Occipital lobe (tissue), 2 donors: ENCODE measurements around a stretch of chr15.

DNA sequence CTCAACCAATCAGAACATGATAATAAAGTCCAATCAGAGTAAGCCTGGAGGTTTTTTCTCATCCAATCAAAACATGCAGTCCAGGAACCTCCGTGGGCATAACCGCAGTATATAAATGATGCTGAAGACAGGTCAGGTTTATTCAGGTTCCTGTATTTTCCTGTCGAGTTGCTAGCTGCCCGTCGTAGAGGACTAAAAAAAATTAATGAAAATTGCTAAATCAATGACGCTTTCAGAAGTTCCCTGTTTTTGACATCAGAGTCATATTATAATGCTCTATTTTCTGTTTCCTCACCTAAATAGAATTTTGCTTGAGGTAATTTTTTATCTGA, 177.3 kb downstream of the POTEB3 start:
- RAMPAGE, long total RNA: no peak

- RAMPAGE, long total RNA: no peak
These were observed 160.3 kb downstream of the OR4N4 start for GRCh38 chr15:22254626-22255091.

DNA sequence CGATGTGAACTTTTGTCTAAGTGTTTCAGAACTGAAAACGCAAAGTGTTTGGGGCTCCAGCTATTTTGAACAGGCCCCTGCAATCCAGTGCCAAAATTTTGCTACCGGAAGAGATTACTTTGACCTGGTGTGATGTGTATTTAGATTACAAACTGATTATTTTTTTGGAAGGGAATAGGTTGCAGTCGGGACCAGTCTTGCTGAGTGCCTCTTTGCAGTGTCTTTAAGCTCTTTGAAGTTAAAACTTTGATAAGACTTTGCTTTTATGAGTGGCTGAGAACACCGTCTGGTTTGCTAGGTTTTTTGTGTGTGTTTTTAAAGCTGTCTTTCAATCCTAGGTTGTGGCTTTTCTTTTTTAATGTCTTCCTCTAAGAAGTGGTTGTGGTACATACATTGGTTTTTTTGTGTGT, 165.7 kb downstream of the OR4N4 start:
- RAMPAGE, long total RNA: no peak

GRCh38 chr15:22714334-22714970, 72.0 kb upstream of the NIPA1 start:
- RAMPAGE, long total RNA: no peak

DNA sequence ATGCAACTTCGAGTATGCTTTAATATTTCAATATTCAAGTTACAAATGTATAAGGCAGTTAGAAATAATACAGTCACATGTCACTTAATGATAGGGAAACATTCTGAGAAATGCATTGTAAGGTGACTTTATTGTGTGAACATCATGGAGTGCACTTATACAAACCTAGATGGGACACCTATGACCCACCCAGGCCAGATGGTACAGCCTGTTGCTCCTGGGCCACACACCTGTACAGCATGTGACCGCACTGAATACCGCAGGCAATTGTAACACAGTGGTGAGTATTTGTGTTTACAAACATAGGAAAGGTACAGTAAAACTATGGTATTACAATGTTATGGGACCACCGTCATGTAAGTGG, 13.5 kb upstream of the NIPA2 start:
- RAMPAGE, long total RNA: no peak

GRCh38 chr15:22839767-22840405, 1.4 kb downstream of the NIPA2 start:
- RAMPAGE, long total RNA: no peak

DNA sequence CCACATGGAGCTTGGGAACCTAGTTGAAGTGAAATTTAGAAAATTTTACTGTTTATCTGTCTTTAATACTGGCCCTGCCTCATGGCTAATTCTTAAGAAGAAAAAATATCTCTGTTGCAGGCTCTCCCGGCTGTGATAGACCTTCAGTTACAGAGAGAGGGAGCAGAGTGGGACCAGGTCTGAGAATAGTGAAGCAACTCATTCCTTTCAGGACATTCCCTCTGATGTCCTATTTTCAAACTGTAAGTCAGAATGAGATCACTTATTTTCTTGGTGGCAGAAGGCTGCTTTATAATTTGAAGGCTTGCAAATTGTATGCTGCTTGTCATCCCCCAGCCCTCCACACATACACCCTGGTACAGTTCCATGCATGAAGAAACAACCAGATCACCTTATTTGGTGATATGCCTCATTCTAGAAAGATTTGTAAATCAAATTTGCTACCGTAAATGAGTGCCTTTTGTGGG, 6.6 kb downstream of the NIPA2 start:
- RAMPAGE, long total RNA: no peak

GRCh38 chr15:22845493-22846028, 7.1 kb downstream of the NIPA2 start:
- RAMPAGE, long total RNA: no peak

GRCh38 chr15:22881113-22881547, 42.7 kb downstream of the NIPA2 start:
- RAMPAGE, long total RNA: no peak

DNA sequence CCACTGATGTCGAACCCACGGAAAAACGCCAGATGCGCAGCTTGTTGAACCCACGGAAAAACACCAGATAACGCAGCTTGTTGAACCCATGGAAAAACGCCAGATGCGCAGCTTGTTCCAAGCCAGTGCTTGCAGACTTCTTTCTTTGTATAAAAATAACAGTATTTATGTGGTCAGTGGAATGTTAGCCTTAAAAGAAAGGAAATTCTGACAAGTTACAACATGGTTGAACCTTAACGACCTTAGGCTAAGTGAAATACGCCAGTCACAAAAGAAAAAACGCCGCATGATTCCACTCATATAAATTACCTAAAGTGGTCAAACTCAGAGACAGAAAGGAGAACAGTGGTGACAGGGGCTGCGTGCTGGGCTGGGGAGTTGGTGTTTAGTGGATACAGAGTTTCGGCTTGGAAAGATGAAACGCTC, 28.3 kb downstream of the CYFIP1 start:
- RAMPAGE, long total RNA: no peak

GRCh38 chr15:22973274-22974006, 6.7 kb downstream of the CYFIP1 start:
- RAMPAGE, long total RNA: no peak

- RAMPAGE, long total RNA: no peak
These were observed 45.3 kb downstream of the GOLGA6L2 start for GRCh38 chr15:23401493-23402439.

DNA sequence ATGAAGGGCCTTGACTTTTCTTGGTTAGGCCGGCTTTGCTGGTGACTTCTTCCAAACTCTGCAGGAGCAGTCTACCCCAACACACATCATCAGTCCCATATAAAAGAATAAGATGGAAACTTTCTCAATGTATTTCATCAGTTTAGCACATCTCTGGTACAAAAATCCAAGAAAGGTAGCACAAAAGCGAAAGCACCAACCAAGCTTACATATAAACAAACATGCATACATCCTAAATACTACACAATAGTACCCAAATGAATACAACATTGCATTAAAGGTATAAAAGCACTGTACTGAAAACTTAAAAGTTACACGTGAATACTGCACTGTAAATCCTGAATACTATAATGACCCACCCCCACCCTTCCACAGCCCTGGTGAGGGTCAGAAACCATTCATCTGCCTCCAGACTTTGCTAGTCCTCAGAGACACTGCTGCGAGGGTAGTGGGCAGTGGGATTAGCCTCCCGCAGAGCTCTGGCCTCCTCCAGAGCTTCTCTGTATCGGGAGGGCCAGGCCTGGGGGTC, 1.2 kb downstream of the NDN start:
- RAMPAGE, long total RNA: no peak

GRCh38 chr15:23840110-23840510, 153.0 kb upstream of the NDN start:
- RAMPAGE, long total RNA: no peak

DNA sequence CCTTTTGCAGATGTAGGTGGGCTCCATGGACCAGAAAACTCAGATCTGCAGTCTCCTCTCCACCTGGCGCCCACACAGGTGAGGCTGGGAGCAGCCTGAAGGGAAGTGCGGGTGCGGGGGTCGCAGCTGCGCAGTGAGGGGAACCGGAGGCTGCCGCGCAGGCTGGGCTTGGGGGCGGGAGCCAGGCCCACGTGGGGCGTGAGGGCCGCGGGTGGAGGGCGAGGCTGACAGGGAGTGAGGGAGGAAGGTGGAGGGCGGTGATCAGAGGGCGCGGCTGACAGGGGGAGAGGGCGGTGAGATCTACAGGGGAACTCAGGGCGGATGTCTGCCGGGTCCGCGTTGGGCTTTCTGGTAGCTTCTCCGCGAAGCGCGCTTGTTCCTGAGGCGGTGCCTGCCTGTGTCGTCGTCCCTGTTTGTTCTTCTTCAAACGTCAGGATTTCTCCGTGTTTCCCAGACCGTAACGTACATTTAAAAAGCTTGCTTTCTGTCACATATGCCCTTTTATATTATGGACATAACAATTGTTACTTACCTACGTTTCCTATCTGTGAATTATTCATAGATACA, 414.4 kb upstream of the NDN start:
- RAMPAGE, long total RNA: no peak

- RAMPAGE, long total RNA: no peak
These were observed 198.2 kb upstream of the NPAP1 start for GRCh38 chr15:24477256-24477938.

DNA sequence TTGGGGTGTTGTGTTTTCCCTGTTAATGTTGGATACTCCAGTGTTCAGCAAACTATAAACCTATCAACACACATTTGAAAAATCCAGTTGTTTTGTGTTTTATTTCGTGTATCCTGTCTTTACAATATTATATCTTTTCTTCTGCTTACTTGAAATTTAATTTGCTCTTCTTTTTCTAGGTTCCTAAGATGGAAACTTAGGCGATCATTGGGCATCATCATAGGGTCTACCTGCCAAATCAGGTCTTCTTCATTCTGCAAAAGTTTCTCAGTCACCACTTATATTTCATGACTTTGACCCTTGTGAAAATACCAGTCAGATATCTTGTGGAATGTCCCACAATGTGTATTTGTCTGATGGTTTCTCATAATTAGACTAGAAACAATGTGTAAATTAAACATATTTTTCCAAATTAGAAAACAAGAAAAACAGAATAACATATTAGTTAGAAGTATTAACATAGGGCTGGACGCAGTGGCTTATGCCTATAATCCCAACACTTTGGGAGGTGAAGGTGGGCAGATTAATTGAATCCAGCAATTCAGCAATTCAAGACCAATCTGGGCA, 102.5 kb upstream of the SNRPN start:
- RAMPAGE, long total RNA: no peak

DNA sequence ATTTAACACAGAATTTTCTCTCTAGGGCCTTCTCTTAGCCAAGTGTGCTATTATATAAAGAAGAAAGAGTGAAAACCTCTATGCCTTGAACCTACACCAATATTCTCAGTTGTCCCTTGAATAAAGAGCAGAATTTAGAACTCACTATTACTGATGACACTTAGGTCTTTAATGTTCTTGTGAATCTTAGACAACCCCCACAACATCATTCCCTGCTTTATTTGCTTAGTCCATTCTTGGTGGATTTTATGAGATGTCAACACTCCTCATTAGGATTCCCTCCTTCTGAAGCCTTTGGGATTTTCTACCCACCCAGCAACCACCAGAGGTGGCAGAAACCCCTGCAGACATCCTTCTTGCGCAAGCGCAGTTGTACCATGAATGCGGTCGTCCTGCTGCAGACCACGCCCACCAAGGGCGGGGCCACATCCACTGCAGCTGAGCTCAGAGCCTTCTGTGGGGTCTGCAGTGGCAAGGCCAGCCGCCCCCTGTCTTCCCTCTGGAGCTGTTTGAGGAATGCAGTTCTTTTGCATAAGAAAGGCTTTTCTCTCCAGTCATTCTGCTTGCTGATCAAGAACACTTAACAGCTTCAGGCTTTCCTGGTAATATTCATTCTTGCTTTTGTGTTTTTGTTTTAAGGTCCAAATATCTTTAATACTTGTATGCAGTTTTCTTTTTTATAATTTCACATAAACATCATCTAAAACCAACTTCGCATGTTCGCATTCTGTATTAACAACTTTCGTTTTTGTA, 98.5 kb upstream of the SNRPN start:
- RAMPAGE, long total RNA: no peak

DNA sequence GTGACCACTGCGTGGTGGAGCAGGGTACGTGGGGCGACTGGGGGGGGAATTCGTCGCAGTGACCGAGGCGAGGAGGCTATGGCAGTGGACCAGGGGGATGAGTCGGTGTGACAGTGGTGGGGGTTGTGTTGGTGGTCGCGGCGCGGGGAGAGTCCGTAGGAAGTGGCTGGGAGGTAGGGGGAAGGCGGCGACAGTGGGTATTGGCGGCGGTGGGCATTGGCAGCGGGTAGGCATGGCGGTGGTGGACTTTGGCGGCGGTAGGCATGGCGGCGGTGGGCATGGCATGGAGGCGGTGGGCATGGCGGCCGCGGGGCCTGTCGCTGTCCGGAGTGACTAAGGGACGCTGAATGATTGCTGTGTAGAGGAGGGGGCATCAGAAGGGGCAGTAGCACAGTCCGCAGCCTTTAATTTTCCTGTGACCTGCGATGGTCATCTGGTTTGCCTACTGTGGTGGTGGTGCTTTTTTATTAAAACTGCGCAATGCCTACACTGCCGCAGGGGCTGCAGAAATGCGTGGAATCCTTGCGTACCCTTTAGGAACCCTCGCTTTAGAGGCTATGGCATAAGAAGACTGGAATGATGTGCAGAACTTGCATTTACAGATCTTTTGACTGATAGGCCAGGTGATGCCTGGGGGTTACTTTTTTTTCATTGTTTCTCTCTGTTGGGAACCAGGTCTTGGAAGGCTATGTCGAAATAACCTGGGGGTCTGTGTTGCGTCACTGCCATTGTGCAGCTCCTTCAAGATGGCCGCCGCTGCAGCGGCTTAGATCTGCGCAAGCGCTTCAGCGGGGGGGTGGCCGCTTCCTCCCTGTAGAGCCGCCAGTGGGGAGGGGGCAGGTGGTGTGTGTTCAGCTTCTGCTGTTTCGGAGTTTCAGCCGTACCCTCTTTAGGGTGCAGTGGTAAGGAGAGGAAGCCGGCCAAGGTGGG, 1.0 kb downstream of the SNRPN start:
- RAMPAGE, long total RNA: no peak

- RAMPAGE, long total RNA: no peak
These were observed 61.4 kb downstream of the SNRPN start for GRCh38 chr15:25016078-25016600.